H4 (cell line): ENCODE data around the genes UPK2, FOXR1 and ABCG4.

- RAMPAGE, long total RNA: no peak
Observed at GRCh38 chr11:118746532-118747346, 44.2 kb downstream of the DDX6 start.

DNA sequence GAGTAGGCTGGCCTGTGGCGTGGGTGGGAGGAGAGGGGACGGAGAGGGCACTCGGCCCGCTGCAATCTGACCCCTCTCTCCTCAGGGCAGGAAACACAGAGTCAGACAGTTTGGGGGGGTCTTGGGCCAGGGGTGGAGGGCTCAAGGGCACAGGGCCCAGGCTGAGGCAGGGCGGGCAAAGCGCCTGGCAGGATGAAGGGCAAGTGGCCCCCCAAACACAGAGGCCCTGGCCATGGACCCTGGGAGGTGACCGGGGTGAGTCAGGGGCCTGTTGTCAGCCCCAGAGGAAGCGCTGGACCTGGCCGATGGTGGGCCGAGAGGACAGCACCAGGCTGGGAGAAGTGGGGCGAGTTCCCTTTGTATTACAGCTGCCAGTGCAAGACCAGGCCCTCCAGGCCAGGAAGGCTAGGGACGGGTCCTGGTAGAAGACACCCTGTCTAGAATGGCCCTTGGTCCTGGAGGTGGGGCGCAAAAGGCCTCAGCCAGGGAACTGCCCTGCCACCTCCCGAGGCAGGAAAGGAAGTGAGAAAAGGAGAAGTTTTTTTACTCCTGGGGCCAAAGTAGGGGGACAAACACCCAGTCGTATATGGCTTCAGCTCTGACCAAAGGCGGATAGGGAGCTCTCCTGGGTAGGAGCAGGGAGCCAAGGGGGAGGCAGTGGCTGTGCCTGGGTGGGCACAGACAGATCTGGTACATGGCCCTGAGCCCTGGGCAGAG lies 12.8 kb downstream of the CXCR5 start:
- RAMPAGE, long total RNA: no peak

GRCh38 chr11:118930091-118930771 lies 4.5 kb upstream of the BCL9L start:
- RAMPAGE, long total RNA: no peak

- RAMPAGE, long total RNA: no peak
Observed at GRCh38 chr11:118956066-118956554, at the start of gene UPK2. Gene UPK2, plus strand, starts transcription at chr11:118956298.

GRCh38 chr11:118971629-118972052 lies at the start of gene FOXR1:
Gene FOXR1, plus strand, starts transcription at chr11:118971761.
- RAMPAGE, long total RNA: no peak

- RAMPAGE, long total RNA: no peak
Observed at GRCh38 chr11:119014529-119014717, 3.7 kb downstream of the RPS25 start.

DNA sequence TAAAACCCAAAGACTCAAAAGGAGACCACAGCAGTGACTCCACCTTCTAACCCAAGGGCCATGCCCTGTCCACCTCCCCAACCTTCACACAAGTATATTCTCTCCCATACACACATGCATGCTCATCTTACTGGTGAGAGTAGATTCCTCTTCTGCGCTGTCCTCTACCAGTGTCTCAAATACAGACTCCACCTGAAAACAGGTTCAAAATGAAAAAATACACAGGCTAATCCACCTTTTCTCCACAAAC lies 7.4 kb downstream of the HYOU1 start:
- RAMPAGE, long total RNA: no peak

- RAMPAGE, long total RNA: no peak
Observed at GRCh38 chr11:119052164-119052525, 4.9 kb downstream of the HYOU1 start.

GRCh38 chr11:119055805-119056276 lies 1.2 kb downstream of the HYOU1 start:
- RAMPAGE, long total RNA: no peak

GRCh38 chr11:119065420-119065786 lies 2.2 kb upstream of the VPS11 start:
- RAMPAGE, long total RNA: no peak

DNA sequence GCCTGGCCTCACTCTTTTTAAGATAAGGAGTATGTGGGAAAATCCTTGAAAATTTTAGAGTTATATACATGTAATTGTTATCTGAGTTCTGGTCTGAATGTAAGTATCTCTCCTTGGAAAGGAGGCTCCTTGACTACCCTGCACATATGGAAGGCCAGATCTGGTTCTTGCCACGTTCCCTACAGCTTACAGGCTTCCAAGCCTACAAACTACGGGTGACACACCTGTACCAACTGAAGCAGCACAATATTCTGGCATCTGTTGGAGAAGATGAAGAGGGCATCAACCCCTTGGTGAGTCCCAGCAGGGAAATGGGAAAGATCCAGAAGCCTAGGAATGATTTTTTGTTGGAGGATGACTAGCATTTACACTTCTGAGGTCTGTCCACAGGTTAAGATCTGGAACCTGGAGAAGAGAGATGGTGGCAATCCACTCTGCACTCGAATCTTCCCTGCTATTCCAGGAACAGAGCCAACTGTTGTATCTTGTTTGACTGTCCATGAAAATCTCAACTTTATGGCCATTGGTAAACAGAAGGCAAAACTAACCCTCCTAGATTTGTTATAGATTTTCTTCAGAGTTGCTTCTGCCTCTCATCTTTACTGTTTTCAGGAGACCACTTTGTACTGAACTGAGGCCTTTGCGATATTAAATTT lies 1.6 kb downstream of the VPS11 start:
- RAMPAGE, long total RNA: no peak

- RAMPAGE, long total RNA: no peak
Observed at GRCh38 chr11:119073657-119074117, 6.1 kb downstream of the VPS11 start.

DNA sequence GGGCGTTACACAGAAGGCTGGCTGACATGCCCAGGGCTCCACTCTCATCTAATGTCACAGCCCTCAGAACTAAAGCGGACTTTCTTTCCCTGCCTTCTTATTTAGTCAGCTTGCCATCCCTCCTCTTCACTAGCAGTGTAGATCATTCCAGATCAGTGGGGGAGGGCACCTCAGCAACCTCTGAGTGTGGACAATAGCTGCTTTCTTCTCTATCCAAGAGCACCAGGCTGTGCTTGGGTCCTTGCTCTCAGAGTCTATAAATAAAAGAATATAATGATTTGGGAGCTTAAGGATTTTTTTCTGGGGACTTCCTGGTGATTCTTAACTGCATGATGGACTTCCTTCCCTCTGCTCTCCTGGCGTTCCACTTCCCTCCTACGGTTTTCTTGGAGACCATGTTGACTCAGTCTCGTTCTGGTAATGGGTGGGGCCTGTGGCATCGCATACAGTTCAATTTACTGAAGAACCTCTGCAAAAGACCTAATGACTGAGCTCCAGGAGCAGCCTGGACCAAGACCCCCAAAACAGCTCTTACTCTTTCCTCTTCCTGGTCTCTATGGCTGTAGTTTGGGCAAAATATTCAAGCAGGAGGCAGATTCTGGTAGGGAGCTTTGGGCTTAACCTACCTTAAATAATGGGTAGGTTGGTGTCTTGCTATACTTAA lies 2.9 kb upstream of the HMBS start:
- RAMPAGE, long total RNA: no peak

DNA sequence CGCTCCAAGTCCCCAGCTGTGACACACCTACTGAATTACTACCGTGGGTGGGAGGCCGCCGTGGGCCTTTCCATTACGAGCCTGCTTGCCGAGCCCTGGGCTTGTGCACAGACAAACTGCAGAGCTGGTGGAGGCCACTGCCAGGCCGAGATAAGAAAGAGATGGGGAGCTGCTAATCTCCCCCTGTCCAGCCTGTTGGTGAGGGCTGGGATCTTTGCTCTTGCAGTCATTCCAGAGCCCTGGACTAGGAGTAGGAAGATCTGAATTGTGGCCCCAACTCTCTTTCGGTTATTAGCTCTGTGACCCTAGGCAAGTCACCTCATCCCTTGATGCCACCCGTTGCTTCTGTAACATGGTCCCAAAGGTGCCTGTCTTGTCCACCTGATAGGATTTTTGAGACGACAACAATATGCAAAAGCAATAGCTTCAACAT lies 920 bp downstream of the HMBS start:
- RAMPAGE, long total RNA: no peak

DNA sequence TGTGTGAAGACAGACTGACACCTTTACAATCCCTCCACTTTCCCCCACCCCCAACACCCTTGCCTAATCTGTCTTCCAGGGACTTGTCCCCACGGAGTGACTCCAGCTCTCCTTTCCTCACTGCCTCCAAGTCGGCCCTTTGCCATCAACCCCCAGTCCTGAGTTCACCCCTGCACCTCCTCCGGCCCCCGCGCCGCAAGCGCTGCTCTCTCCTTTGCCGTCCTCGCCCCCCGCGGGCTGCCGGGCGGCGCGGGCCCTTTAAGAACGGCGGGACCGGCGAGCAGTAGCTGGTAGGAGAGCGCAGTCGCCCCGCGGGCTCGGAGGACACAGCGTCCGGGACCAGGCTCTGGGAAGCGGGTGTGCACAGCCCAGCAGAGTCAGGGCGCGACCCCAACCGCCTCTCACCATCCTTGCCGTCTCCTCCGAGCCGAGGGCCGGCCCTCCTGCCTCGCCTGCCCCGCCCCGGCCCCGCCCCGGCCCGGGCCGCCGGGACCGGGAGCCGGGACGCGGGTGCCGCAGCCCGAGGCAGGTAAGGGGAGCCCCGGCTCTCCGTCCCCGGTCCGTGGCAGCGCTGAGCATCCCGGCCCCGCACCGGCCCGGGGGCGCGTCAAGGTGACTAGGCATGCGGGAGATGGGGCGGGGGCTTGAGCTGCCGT lies at the start of gene ABCG4:
TSS of gene ABCG4 (plus strand) at position 301 of the 656 bp plus-strand sequence.
- RAMPAGE, long total RNA: no peak

DNA sequence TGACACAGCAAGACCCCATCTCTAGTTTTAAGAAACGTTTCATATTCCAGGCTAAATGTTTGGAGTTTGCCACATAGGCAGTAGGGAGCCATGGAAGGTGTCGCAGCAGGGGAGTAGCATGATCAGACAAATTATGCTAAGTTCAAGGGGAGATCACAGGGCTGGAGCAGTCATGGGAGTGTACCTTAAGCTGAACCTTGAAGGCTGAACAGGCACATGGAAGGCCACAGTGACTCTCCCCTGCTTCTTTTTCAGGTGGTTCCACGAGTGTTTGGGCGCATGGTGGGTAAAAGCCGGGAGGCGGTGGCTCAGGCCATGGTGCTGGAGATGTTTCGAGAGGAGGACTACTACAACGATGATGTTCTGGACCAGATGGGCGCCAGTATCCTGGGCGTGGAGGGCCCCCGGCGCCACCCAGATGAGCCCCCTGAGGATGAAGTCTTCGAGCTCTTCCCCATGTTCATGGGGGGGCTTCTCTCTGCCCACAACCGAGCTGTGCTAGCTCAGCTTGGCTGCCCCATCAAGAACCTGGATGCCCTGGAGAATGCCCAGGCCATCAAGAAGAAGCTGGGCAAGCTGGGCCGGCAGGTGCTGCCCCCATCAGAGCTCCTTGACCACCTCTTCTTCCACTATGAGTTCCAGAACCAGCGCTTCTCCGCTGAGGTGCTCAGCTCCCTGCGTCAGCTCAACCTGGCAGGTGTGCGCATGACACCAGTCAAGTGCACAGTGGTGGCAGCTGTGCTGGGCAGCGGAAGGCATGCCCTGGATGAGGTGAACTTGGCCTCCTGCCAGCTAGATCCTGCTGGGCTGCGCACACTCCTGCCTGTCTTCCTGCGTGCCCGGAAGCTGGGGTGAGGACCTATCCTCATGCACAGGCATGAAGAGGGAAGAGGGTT lies 5.6 kb upstream of the NHERF4 start:
- RAMPAGE, long total RNA: no peak

DNA sequence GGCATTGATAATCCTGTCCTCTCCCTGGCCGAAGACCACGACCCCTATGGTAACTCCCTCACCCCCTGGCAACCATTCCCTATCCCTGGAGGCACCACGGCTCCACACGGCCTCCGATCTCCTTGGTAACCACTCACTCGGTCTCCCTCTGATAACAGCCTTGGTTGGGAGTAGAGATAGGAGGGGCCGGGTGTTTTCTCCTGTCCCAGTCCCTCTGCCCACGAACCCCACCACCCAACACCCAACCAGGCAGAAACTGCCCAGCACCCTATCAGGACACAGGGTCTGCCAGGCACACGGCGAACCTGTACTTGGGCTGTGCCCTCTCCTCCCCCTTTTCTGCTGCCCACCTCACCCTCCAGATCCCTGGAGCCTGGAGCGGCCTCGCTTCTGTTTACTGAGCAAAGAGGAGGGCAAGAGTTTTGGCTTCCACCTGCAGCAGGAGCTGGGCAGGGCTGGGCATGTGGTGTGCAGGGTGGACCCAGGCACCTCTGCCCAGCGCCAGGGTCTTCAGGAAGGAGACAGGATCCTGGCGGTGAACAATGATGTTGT lies 918 bp downstream of the NHERF4 start:
- RAMPAGE, long total RNA: no peak

DNA sequence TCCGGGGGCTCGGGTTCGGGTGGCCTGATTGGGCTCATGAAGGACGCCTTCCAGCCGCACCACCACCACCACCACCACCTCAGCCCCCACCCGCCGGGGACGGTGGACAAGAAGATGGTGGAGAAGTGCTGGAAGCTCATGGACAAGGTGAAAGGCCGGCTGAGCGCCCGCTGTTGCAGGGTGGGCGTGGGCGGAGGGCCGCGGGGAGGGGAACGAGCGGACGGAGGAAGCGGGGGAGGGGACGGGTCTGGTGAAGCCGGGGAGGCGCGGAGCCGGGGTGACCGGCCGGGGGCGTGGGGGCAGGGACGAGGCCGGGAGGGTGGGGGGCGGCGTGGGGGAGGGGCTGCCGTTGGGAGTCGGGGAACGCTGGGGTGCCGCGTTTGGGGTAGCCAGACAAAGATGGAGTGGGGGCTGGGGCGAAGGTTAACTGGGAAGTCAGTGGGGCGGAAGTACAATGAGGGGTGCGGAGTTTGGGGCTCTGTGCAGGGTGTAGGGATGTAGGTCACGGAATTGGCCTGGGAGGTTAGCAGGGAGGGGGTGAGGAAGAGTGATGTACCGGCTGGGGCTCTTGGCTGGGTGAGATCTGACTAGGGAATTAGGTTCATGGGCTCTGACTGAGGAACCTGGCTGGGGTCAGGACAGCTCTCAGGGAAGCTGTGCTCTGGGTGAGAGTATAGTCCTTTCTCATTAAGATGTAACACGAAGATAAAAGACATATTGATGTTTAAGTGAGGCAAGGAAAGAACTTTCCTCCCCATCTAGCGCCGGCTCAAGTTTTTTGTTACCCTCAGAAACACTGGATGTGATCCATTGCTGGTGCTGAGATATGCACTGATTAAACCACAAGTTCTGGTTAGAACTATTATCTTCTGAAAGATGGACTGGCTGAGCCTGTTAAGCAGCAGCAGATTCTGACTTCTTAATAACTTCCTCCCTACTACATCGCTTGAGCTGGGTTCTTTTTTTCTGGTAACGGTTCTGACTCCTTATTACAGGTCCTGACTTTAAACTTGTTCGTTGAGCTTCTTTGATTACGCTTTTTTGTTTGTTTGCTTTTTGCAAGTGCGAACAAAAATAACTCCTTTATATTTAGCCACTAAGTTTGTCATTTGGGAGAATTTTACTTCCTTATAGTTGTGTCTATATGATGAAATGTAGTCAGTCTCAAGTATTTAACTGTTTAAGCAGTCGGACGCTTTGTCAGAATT lies 731 bp downstream of the CBL start:
- RAMPAGE, long total RNA: no peak

DNA sequence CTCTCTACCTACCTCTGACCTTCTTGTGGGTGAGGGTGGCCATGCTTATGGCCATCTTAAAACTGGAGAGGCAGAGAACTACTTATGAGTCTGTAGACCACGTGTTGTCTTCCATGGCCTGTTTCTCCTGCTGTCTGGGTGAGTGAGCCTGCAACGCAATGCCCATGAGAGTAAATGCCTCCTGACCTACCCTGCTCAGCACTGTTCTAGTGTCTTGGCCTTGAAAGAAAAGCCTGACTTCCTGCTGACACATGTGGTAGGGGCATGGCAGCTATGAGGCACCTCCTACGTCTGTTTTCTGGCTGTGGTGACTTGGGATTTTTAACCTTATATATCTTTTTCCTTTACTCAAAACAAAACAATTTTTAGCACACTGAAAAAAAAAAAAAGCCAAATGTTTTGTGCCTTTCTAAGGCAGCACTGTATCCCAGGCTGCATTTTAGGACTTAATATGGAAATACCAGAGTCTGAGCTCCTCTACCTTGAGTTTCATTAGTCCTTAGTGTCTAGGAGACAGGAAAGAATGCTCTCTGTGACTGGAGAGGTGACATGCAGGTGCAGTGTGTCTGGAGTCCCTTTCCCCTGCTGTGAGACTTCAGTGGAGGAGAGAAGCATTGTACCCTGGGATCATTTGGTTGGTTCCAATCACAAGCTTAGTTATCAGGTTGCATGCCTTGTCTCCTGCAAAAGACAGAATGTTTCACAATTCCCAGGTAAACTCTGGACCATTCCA lies 10.2 kb downstream of the MCAM start:
- RAMPAGE, long total RNA: no peak

DNA sequence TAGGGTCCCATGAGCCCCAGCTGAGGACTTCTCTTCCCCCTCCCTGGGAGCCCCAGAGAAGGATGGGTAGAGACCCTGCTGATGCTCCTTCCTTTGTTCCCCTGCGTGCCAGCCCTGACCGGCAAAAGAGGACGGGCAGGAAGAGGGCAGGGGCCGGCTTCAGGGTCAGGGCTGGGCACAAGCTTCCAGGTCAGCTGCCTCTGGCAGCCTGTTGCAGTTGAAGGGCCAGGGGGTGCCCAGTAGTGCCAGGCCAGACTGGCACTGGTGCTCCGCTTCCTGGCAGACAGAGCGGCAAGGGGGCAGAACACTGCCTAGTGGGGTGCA lies 662 bp upstream of the C1QTNF5 start:
- RAMPAGE, long total RNA: no peak